SK-N-DZ (cell line): Measurements from ENCODE around the genes EZR and FNDC1.

DNA sequence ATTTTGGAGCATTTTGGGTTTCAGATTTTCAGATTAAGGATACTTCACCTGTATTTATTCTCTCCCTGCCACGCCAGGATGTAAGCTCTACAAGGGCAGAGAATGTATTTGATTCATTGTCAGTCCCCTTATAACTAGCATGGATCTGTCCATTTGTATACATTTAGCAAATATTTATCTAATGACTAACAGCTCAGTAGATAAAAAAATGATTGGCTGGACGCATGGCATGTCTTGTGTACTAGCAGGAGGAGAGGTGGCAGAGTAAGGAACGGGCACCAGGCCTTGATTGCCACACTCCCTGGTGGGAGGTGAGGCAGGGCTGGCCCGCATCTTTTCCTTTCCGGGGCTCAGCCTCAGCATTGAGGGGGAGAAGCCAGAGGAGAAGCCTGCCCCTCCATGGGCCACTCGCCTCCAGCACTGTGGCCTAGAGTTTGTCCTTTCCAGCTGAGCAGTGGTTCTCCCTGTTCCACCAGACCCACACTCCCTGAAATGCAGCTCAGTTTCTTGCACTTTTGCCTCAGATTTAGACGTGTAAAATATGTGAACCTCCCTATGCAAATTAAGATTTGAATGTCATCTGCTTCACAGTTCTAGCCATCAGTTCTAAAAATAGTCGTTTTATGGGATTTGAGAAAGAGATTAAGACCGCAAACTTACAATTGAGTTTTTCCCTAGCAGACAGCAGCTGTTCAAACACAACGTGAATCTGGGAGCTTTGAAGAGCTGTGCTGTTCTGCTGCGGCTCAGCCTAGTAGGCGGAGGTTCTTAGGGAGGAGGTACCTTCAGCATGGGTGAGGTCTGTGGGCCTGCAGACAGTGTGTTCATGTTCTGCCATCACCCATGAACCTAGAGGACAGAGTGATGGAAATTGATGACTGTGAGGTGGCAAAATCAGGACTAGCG, 84.8 kb upstream of the TMEM181 start:
RAMPAGE:
- cytosol, long total RNA: no peak
- nucleus, long total RNA: no peak

DNA sequence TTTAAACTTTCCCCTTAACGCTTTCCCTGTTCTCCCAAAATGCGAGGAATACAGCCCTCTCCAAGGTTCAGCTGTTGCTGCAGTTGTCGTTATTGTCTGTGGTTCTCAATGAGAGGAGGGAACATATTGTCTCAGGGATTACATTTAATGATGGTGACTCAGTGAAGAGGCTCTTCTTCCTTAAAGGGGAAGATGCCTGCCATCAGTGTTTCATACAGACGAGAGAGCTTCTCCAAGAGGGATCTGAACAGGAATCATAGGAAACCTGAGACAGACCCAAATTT, 59.9 kb upstream of the TMEM181 start:
RAMPAGE:
- cytosol, long total RNA: no peak
- nucleus, long total RNA: no peak

RAMPAGE:
- cytosol, long total RNA: no peak
- nucleus, long total RNA: no peak
These were observed 5.2 kb downstream of the TMEM181 start for GRCh38 chr6:158564906-158565718.

DNA sequence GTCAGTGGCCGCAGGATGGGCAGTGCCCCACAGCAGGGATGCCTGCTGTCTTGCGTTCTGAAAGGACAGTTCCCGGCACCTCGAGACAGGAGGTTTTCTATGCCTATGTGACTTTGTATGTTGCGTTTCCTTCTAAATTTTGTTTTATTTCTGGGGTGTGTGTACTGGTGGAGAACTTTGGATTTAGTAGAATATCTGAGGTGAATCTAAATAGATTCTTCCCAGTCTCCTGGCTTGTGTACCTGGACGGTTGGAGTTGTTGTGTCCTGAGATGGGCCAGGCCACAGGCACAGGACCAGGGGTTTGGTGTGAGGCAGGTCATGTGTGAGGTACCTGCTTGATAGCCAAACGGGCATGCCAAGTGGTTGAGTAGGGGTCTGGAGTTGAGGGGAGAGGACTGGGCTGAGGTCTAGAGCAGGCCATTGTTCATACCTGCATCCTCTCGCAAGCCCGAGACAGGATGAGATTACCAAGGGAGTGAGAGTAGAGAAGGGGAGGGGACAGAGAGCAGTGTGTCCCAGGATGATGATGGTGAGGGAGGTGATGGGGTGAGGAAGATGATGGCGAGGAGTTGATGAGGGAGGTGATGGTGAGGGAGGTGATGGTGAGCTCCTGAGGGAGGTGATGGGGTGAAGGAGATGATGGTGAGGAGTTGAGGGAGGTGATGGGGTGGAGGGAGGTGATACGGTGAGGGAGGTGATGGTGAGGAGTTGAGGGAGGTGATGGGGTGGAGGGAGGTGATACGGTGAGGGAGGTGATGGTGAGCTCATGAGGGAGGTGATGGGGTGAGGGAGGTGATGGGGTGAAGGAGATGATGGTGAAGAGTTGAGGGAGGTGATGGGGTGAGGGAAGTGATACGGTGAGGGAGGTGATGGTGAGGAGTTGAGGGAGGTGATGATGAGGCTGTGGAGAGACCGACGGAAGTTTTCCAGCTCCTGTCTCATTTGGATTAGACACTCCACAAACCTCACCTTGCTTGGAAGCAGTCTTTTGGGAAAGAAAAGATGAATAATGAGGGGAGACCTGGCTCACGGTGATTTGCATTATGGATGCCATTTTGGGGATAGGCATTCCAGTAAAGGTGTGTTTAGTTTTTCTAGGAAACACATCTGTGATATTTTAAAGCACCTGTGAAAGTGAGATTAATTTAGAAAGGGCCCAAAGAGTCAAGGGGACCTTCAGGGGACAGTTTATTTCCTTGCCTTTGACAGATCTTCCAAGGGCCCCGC, 6.4 kb downstream of the TMEM181 start:
RAMPAGE:
- cytosol, long total RNA: no peak
- nucleus, long total RNA: no peak

RAMPAGE:
- cytosol, long total RNA: no peak
- nucleus, long total RNA: no peak
These were observed 33.9 kb downstream of the DYNLT1 start for GRCh38 chr6:158610426-158611316.

DNA sequence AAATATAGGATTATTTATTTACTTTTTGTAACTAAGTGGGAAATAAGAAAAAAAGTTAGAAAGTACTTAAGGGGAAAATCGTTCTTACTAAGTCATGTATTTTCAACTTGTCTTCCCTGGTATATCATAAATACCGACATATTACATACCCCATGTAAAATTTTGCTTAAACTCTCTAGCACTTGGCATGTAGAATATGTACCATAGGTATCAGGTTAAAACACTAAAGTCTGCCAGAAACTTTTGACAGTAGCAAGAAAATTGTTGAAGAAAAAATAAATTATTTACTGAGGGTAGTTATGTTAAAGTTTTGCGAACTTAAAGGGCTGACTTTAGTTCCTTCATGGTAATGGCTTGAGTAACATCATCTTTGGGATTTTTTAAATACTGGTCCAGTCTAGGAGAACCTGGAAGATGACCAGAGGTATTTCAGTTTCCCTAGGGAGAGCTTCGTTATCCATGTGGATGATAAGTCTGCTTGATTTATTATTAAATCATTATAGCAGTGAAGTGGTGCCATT, 10.4 kb downstream of the DYNLT1 start:
RAMPAGE:
- cytosol, long total RNA: no peak
- nucleus, long total RNA: no peak

RAMPAGE:
- cytosol, long total RNA: no peak
- nucleus, long total RNA: no peak
These were observed 9.0 kb downstream of the DYNLT1 start for GRCh38 chr6:158635319-158636158.

GRCh38 chr6:158640361-158640660, 4.2 kb downstream of the DYNLT1 start:
RAMPAGE:
- cytosol, long total RNA: no peak
- nucleus, long total RNA: no peak

GRCh38 chr6:158673733-158673932, 23.8 kb downstream of the SYTL3 start:
RAMPAGE:
- cytosol, long total RNA: no peak
- nucleus, long total RNA: no peak

GRCh38 chr6:158706956-158707606, 57.2 kb downstream of the SYTL3 start:
RAMPAGE:
- cytosol, long total RNA: no peak
- nucleus, long total RNA: no peak

DNA sequence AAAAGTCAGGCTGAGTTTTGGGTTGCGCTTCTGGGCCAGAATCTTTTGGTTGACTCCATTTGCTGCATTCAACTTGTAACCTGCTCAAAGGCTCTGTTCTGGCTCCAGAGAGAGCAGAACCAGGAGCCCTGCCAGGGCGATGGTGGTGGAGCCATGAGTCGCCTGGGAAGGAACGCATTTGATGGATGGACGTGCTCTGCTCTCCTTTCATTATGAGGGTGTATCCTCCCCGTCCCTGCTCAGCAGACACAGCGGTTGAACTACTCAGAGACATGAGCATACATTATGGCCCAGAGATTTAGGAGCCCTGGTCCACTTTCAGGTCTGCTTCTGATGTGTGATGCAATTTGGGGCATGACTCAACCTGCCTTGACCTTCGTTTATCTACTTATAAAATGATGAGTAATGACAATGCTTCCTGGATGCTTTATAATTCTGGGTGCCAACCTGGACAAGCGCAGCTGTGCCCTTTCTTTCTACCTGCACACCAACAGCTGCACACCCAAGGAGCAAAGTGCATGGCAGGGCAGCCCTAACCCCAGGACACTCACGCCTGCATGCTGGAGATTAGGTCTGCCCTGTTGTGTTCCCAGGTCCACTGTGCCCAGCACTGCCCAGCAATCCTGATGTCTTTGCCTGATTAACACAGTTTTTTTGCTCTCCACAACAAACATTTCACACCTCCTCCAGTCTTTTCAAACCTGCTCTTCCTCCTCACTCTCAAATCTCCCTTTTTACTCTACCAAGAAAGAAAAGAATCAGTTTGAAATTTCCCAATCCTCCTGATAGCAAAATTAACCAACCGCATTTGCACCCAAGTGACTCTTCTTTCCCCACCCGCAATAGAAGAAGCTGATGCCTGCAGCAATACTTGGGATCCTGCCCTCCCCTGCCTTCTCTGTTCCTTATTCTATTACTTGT, 81.3 kb downstream of the EZR start:
RAMPAGE:
- cytosol, long total RNA: no peak
- nucleus, long total RNA: no peak

DNA sequence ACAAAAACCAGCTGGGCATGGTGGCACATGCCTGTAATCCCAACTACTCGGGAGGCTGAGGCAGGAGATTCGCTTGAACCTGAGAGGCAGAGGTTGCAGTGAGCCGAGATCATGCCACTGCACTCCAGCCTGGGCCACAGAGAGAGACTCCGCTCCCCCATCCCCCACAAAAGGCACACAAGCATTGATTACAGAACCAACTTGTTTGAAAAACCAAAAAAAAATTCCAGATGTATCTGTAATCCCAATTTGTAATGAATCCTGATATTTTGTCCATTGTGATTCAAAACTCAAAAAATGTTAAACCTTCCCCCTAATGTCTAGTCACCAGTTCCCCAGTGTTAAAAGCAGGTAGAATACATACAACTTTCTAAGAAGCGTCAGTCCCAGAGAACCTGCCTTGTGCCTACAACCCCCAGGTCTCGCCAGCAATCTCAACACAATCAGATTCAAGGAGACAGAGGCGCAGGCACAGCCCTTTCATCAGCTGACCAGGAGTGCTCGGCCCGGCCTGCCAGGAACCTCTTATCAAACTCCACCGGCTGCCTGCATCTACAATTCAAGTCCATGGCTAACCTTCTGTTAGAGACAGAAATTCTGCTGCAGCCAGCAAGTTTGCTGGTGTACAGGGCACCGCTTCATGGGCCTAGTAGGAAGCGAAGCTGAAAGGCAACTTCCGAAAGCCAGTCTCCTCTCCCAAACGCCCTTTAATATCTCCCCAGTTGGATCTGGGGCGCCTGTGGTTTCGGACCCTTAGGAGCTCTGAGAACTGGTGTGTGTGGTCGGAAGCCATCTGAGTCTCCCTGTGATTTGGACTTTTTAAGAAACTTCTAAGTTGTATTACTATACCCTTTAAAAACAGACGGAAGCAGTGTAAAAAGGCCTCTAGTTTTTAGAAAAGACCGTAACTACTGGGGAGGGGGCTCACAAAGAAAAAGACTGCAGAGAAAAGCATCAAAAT, 2.0 kb downstream of the EZR start:
RAMPAGE:
- cytosol, long total RNA: no peak
- nucleus, long total RNA: no peak

DNA sequence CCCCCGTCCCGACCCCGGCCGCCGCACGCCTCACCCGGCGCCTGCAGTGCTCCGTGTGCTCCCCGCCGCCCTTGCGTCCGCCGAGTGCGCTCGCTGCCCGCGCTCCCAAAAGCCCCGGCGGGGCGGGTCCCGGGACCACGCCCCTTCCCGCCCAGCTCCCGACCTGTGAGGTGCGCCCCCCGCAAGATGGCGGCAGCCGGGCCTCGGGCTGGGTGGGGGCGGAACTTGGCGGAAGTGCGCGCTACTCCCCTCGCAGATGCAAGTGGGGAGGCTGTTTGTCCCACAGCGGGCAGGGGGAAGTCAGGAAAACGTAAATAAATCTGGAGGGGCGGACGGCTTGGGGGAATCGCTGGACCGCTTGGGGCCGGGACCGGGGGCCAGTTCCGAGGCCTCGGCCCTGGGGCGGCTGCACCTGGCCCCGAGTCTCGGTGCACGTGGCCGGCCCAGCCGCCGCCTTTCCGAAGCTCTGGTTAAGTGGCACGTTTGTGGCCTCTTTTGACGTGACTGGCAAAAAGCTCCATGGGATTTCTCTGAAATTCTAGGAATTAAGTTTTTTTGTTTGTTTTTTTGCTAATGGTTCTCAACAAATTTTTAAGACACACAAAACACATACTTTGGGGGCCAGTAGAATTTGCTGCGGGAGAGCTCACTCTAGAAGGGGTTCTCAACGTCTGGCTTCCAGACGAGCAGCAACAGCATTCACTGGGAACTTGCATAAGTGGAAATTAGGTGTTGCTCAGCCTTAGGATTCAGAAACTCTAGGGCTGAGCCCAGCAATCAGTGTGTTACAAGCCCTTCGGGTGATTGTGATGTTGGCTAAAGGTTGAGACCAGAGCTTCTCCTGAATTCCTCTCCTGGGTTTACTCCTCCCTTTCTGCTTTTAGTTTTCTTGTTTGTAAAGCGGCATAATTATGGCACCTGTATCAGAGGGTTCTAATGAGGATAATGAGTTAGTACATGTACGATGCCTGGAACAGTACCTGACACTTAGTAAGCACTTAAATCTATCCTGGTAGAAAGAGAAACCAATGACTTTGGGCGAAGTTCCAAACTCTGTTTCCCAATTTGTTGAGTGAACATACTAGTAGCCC, at the start of gene EZR:
Gene EZR, minus strand, starts transcription at position 86 of the 1,091 bp plus-strand sequence.
RAMPAGE:
- cytosol, long total RNA: no peak
- nucleus, long total RNA: no peak

DNA sequence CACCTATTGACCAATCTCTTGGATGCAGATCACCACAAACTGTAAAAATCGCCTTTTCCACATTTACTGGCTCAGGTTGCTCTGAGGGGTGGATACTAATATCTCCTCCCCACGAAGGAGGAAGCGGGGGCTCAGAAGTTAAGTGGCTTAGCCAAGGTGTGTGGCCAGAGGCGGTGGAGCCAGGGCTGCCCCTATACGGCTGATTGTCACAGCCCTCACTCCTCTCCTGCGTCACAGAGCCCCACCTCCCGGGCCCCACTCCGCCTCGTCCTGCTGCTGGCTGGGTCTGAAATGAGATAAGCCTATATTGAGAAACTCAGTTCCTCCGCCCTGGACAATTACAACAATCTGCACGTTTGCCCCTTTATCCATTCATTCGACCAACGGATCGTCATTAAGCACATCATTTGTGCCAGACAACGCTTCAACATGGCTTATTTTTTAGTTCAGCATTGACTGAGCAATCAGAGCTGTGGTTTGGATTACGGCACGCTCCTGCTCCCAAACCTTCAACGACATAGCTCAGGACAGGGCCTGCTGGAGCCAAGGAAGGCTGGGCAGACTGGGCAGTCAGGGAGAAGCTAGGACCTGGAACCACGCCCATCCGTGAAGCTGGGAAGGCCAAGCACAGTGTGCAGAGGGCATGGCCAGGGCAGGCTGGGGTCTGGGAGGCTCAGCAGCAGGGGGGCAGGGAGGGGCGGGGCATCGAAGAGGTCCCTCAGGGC, 16.5 kb upstream of the EZR start:
RAMPAGE:
- cytosol, long total RNA: no peak
- nucleus, long total RNA: no peak

DNA sequence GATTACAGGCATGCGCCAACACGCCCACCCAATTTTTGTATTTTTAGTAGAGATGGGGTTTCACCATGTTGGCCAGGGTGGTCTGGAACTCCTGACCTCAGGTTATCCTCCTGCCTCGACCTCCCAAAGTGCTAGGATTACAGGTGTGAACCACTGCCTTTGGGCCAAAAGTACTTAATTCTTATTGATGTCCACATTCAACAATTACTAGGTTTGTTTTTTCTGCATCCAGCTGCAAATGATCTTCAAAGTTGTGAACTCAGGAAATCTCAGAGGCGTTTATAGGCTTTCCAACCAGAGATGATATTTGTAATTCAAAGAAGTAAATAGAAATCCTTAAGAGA, 49.4 kb upstream of the EZR start:
RAMPAGE:
- cytosol, long total RNA: no peak
- nucleus, long total RNA: no peak

DNA sequence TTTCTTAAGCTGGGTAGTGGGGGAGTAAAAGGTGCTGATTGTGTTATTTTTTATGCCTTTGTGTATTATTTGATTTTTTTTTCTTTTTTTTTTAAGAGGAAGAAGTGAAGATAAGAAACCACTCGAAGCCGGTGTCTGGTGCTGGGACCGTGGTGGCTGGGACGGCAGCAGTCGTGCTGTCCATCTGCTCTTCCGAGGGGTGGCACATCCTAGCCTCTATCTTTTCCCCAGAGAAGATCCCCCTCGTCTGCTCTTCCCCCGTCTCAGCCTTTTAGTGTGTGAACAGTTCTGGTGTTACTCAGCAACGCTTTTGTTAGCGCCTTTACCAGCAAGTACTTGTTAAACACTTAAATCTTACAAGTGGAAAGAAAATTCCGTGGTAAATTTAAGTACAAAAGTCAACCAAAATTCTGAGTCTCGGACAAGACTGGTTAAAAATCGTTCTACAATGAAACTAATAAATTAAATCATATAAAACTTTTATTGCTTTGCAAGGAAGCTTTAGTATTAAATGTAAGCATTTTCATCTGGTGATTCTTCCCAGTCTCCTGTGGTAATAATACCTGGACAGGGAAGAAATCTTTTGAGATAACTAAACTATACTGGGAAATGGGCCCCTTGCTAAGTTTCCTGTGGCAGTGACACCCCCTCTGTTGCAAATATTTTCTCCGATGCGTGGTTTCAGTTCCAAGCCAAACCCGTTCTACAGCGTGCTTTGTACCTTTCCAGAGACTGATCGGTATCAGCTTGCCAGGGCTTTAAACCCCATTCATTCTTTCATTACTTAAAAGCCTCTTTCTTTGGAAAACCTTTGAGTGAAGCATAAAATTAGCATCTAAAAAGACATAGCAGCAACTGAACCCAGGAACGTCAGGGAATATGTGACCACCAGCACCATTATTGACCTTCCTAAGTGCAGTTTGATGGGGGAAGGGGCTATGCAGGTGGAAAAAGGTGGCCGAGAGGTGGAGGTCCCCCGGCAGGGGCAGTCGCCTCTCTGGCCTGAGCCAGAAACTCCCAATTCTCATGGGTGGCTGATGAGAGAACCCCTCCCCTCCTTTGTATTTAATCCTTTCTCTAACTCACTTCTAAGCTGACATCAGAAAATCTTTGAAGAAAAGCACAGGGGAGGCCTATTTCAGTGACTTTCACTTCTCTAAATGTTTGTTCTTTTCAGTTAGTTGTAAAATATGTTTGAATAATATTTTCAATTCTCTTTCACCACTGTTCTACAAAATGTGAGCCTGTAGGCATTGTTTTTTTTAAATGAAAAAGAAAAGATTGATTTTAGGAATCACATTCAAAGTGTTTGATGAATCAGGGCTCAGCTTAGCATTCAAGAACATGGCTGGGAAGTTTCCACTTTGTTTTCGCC, 89.6 kb downstream of the RSPH3 start:
RAMPAGE:
- cytosol, long total RNA: no peak
- nucleus, long total RNA: no peak

GRCh38 chr6:159079972-159080673, 35.3 kb upstream of the TAGAP start:
RAMPAGE:
- cytosol, long total RNA: no peak
- nucleus, long total RNA: no peak

RAMPAGE:
- cytosol, long total RNA: no peak
- nucleus, long total RNA: no peak
These were observed 49.6 kb upstream of the TAGAP start for GRCh38 chr6:159094379-159094903.

GRCh38 chr6:159114631-159115004, 54.6 kb upstream of the FNDC1 start:
RAMPAGE:
- cytosol, long total RNA: no peak
- nucleus, long total RNA: no peak

RAMPAGE:
- cytosol, long total RNA: no peak
- nucleus, long total RNA: no peak
These were observed at the start of gene FNDC1 for GRCh38 chr6:159168336-159169565. FNDC1 (plus strand) TSS chr6:159169400.